ENCODE results near the gene RABGAP1L.

DNA sequence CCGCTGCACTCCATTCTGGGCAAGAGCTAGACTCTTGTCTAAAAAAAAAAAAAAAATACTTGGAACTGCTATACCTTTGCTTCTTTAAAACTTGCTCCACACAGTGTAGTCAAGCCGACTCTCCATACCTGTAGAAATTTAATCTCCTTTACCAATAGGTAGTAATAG lies 3.1 kb upstream of the ZBTB37 start:
- RRBS: no CpG with 5 or more reads among the region's 2 CpGs

- RRBS: no CpG with 5 or more reads among the region's 25 CpGs
These were observed 1.4 kb upstream of the ZBTB37 start for GRCh38 chr1:173866480-173867516.

DNA sequence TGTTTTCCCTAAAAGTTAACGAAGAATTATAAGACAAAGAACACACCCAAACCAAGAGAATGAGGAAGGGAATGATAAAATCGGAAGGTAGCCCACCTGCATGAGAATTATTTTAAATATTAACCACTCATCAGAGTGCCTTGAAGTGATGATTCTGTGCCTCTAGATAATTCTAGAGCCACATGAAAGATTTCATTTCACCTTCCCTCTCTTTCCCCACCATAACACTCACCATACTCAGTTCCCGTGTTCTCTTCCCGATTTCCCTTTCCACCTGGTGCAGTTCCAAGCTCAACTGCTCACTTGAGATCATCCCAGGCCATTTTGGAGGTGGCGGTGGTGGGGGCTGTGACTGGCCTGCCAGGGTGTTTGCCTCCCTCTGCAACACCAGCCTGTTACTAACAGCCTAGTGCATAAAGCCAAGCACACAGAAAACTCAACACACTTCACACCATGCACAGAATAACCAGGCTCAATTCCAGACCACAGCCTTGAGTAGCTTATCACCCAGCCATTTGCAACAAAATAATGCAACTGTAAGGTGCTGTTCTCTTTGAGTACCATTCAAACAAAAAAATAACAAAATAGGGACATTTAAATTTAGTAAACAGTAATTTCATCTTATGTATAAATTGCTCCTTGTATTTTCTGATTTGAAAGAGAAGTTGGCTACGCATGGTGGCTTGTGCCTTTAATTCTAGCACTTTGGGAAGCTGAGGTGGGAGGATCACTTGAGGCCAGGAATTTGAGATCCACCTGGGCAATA lies 26.3 kb upstream of the SERPINC1 start:
- RRBS: no CpG with 5 or more reads among the region's 6 CpGs

DNA sequence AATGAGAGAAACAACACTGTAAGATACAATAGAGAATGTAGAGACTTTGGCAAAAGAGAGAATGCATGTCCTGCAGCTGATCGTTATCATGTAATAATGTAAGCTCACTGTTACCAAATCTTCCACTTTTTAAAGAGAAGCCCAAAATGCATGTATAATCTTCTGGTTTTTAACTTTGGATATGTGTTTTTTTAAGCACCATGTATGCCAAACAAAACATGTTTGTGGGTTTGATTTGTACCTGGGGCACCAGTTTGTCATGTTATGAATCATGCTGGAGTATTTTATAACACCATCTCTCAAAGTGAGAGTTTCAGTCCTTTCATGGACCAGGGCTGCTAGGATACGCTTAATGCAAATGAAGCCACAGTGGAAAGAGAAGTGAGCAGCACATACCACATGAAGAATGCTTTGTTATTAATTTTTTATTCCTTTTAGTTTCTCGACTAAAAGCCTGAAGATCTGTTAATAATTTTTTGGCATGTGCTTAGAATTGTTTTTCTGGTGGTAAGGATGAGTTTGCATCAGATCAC lies 2.2 kb upstream of the RABGAP1L start:
- RRBS: no CpG with 5 or more reads among the region's 3 CpGs

DNA sequence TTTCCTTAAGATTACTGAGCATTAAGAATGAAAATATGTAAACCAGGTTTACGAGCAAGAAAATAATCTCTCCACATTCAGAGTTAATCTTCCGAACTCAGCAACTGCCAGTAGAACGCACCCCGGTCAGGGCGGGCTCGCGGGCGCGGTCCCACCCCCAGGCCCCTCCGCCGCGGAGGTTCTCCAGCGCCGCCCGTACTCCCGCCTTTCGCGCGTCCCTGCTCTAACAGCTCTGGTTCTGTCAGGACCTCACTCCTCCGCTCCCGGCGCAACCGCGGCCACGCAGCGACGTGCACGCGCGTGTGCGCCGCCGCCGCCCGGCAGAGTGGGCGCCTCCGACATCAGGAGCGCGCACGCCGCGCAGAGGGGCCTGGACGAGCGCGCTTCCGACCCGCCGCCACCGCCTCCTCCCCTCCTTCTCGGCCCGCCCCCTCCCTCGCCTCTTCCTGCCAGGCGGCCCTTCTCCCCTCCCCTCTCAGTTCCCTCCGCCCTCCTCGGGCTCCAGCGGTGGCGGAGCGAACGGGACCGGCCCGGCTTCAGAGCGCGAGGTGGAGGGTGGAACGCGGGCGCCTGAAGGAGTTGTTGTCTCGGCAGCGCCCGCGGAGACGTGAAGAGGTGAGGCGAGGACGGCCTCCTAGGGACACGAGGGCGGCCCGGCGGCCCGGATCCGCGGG lies at the start of gene RABGAP1L:
Gene RABGAP1L (plus strand): TSS at position 478 of the 674 bp plus-strand sequence.
- RRBS: 2% methylated on average over 15 of the region's 80 CpGs

DNA sequence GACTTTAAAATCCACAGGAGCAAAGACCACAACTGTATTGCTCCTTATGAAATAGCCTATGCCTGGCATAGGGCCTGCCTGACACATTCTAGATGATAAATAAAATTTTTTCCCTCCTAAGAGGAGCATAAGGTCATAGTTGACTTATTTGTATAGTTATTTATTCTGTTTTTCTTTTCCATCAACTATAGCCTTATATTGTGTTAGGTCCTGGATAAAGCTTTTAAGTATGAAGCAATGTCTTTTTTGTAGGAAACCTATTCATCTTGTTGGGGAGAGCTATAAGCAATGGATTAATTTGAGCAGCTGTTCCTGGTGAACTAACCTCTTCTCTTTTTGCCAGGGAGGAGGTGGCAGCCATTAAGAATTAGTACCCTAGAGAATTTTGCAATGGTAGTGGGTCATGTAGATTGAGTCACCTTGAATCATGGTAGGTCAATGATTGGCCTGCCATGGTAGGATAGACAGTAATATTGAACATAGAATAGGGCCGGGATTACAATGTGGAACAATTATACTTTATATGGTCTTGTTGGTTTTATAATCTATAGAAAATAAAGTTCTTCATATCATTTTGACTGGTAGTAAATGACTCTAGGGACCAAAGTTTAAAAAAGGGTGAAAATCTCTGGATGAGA lies 47.3 kb upstream of the GPR52 start:
- RRBS: no CpG with 5 or more reads among the region's 1 CpG

- RRBS: no CpG with 5 or more reads among the region's 12 CpGs
These were observed 125.4 kb upstream of the CACYBP start for GRCh38 chr1:174874082-174875044.

DNA sequence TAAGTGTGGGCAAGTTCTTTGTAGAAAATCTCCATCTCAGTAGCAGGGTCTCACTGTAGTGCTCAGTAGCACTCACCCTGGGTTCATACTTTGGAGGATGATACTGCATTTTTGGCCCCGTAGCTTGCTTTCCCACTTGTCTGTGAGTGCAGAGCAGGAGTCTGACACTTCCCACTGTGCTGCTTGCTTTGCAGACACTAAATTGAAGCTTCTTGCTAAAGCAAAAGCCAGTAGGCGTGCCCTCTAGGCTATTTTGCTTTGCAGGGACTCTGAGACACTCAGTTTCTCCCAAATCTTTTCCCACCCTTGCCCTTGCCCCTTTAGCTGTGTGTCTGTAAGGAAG lies 34.2 kb upstream of the CACYBP start:
- RRBS: no CpG with 5 or more reads among the region's 2 CpGs

DNA sequence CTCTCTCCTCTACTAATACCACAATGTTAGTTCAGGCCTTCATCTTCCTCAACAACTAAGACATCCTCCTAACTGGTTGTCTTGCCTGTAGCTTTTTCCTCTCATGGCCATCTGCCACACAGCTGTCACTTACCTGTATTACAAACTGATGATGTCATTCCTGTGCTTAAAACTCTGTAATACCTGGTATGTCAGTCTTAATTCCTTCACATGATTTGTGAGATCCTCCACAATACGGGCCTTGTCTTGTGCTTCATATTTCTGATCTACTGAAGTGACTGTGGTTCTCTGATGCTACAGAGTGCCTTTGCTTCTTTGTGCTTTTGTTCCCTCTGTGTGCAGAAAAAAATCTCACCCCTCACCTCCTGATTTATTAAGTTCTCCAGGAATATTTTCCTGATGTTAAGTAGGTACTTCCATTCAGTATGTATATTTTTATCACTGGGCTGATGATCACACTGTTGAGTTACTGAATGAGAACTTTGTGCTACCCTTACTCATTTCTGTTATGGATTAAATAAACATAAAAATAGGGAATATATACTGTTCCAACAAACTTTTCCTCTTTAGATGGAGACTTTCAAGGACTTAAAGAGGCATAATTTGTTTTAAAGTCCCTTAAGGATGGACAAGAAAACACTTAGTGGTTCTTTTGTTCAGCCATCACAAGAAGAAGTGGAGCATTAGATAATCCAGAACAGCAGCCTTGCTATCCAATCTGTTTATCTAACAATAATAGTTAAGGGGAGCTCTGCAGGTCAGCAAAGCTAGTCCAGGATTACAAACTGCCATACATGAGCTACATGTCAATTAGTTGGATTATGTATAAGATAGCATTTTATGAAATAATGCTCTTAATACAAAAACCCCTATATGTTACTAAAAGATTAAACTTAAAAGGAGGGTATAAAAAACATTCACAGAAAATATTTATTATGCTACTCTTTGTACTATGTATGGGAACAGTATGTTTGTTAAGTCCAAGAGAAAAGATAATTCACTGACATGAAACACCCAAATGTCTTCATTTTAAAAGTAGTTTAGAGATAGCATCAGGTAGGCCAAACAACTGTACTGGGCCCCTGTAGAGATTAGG lies 9.4 kb downstream of the MRPS14 start:
- RRBS: no CpG with 5 or more reads among the region's 1 CpG

GRCh38 chr1:176522534-176522878 lies 59.5 kb downstream of the PAPPA2 start:
- RRBS: no CpG with 5 or more reads among the region's 2 CpGs

- RRBS: no CpG with 5 or more reads among the region's 3 CpGs
These were observed 229.3 kb downstream of the PAPPA2 start for GRCh38 chr1:176692256-176692622.

DNA sequence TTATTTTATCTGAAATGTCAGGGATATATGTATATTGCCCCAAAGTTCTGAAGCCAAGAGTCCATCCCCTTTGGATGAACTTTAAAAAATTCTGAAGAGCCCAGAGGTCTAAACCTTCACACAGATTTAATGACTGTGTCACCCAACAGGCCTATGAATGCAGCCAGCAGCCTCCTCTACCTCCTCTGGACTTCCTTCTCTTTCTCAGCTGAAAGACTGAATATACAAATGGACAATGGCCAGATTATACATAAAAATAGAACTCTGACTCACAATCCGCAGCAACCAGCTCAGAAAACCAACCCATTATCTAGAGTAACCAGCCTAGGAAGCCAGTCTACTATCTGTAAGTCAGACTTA lies 224.6 kb downstream of the ASTN1 start:
- RRBS: no CpG with 5 or more reads among the region's 1 CpG

GRCh38 chr1:177032334-177032908 lies 132.1 kb downstream of the ASTN1 start:
- RRBS: no CpG with 5 or more reads among the region's 23 CpGs

- RRBS: no CpG with 5 or more reads among the region's 4 CpGs
These were observed 52.0 kb upstream of the SEC16B start for GRCh38 chr1:178021917-178022292.

DNA sequence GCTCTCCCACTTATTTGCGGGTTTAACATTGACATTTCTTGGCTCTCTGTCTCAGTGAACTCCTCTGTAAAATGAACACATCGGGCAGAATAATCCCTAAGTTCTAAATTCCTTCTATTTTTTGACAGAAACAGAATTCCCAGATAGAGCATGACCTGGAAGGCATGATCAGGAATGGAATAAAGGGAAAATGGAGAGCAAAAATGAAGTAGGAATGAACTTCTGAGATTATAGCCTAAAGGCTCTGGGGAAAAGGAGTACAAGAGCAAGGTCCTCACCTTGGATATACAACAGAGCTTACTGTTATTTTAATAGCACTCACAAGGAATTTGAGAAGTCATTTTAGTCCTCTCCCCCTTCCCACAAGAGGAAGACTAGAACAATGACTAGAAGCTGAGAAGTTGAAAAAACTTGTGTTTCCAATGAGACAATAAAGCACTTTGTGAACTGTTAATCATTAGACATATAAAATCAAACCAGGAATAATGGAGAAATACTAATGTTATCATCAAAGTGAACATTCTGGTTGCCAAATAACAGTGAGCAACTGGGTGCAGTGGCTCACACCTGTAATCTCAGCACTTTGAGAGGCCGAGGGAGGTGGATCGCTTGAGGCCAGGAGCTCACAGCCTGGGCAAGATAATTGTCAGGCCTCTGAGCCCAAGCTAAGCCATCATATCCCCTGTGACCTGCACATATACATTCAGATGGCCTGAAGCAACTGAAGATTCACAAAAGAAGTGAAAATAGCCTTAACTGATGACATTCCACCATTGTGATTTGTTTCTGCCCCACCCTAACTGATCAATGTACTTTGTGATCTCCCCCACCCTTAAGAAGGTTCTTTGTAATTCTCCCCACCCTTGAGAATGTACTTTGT lies 54.1 kb upstream of the RASAL2 start:
- RRBS: no CpG with 5 or more reads among the region's 4 CpGs

GRCh38 chr1:178151729-178152237 lies 57.9 kb downstream of the RASAL2 start:
- RRBS: no CpG with 5 or more reads among the region's 1 CpG

DNA sequence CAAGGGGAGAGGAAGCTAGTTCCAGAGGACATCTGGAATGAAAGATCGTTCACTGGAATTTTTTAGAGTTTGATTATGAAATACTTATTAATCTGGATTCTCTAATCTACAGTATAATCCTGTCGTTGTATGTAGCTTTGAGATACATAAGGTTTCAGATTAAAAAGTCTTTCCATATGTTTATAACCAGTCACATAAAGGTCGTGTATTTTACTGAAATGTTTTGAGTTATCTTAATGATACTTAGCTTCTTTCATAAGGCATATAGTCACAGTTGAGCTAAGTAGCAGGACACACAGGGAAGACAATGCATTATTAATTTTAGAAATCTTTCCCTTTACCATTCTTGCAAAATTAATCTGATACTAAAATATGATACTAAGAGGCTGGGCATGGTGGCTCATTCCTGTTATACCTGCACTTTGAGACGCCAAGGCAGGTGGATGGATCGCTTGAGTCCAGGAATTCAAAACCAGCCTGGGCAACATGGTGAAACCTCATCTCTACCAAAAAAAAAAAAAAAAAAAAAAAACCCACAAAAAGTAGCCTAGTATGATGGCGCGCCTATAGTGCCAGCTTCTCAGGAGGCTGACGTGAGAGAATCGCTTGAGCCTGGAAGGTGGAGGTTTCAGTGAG lies 86.2 kb downstream of the RASAL2 start:
- RRBS: no CpG with 5 or more reads among the region's 9 CpGs

DNA sequence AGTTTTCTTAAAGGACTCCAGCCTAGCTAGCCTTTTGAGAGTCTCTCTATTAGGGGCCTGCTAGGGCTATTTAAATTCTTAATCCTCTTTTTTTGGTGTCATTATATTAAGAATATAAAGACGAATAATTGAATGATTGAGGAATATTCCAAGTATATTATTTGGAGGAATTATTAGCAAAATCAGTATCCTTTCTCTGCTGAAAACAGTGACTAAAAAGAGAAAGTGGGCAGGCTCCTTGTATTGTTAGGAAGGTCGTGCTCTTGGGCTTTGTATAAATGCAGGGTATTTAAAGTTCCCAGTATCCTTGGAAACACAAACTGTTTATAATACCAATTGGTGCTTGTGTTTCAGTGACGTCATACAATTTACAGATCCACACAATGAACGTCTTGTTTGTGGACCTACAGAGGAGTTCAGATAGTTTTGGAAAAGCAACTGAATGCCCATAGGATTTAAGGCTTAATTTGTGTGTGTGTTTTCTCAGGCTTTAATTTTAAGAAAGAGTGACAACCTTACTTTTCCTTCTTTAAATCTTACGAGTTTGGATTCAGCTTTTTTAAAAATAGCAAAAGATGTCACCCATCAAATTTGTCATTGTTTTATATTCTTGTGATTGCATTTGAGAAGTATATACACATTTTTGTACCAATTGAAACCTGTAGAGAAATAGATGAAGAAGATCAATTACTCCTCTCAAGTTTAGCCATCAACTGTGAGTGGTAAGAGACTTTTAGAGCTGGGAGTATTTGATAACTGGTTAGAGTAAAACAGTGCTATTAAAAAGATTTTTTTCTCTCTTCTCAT lies 168.3 kb downstream of the RASAL2 start:
- RRBS: no CpG with 5 or more reads among the region's 5 CpGs

GRCh38 chr1:178341045-178341758 lies 155.6 kb downstream of the CLEC20A start:
- RRBS: no CpG with 5 or more reads among the region's 11 CpGs

All from GM19240 (cell line).